Subcutaneous adipose tissue (tissue), 3 donors: ENCODE results near the gene HHIP.

GRCh38 chr4:144645532-144646435, at the start of gene HHIP:
Gene HHIP, plus strand, starts transcription at chr4:144646156.
- PRO-cap = bidirectional peak, plus-strand start at chr4:144646156, minus-strand start at chr4:144645968
- RAMPAGE, long total RNA, 3 experiments = no peak in any of the 3 experiments

- PRO-cap = no peak
- RAMPAGE, long total RNA, 3 experiments = no peak in any of the 3 experiments
Observed at GRCh38 chr4:145150293-145151061, 29.9 kb downstream of the OTUD4 start.

GRCh38 chr4:145152257-145152821, 28.1 kb downstream of the OTUD4 start:
- PRO-cap = no peak
- RAMPAGE, long total RNA, 3 experiments = no peak in any of the 3 experiments

GRCh38 chr4:145177791-145178229, 2.6 kb downstream of the OTUD4 start:
- PRO-cap = no peak
- RAMPAGE, long total RNA, 3 experiments = no peak in any of the 3 experiments

DNA sequence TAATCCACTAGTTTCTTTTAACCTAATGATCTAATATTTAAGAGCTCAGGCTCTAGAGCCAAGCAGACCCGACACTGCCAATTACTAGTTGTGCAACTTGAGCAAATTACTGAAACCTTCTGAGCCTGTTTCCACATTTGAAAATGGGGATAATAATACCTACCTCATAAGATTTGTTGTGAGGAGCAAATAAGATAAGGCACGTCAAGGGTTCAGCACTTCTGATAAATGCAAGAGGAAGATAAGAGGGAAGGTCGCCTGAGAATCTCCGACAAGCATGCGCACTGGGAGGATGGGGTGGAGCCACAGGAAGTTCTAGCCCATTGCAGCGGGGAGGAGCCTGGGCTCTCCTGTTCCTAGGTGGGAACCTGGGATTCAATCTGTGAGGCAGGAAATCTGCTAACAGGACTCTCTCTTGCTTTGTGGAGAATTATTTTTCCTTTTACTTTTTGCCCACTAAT, 141.4 kb upstream of the SMAD1 start:
- PRO-cap = no peak
- RAMPAGE, long total RNA, 3 experiments = no peak in any of the 3 experiments

DNA sequence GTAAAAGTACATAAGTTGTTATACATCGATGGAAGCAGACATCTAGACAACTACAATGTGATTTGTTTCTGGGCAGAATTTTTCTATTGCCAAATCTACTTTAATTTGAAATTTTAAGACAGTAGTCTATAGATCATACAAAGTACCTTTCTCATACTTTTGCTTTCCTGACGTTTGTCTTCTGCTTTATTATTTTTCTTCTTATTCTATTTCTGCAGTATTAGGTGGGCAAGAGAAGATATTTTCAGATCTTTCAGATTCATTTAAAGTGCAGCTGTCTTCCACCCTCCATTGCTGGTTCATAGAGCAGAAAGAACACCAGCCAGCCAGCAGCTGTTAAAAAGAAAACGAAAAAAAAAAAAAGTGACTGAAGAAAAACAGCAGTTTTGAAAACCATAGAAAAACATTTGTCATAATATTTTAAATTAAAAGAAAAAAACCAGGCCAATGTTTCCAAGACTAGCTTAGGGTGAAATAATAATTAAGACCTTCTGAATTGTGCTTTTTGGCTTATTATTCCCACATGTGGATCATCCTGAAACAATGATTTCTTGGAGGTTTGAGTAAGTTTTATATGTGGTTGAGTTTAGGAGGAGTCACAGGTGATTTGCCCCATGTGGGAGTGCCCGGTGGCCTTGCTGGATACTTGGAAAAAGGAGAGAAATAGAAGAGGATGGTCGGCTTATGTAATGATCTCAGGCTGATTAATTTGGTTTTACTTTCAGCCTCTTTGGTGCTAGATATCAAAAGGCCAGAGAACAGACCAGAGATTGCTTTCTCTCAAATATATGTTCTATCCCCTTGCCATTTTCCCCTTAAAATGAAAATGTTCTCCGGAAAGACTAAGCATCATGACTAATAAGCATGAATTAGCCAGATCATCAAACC, 43.0 kb downstream of the SMAD1 start:
- PRO-cap = no peak
- RAMPAGE, long total RNA, 3 experiments = no peak in any of the 3 experiments

GRCh38 chr4:145559964-145560489, 59.2 kb upstream of the MMAA start:
- PRO-cap = no peak
- RAMPAGE, long total RNA, 3 experiments = no peak in any of the 3 experiments

DNA sequence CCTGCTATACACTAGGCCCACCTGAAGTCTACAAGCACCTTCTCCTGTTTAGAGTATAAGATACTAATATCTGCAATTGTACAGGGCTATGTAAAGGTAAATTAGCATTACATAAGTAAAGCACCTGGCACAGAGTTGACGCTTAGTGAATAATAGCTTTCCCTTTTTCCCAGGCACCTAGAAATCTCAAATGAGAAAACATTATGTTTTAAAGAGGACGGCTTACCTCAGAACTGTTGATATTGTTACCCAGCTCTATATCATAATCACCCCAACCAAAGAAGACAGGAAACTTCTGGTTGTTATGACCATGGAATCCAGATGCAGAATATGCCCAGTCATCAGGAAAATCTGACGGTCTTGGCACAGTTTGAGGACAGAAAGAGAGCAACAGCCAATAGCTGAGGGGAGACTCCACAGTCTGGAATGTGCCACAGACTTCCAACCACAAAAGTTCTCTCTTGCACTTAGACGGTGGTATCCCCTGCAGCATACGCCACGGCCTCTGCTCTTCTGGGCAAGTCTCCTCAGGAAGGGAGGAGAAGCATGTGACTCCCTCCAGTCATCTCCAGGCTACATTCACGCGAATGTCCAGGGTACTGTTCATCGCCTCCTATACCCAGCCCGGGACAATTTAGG, 18.5 kb downstream of the ZNF827 start:
- PRO-cap = no peak
- RAMPAGE, long total RNA, 3 experiments = no peak in any of the 3 experiments

DNA sequence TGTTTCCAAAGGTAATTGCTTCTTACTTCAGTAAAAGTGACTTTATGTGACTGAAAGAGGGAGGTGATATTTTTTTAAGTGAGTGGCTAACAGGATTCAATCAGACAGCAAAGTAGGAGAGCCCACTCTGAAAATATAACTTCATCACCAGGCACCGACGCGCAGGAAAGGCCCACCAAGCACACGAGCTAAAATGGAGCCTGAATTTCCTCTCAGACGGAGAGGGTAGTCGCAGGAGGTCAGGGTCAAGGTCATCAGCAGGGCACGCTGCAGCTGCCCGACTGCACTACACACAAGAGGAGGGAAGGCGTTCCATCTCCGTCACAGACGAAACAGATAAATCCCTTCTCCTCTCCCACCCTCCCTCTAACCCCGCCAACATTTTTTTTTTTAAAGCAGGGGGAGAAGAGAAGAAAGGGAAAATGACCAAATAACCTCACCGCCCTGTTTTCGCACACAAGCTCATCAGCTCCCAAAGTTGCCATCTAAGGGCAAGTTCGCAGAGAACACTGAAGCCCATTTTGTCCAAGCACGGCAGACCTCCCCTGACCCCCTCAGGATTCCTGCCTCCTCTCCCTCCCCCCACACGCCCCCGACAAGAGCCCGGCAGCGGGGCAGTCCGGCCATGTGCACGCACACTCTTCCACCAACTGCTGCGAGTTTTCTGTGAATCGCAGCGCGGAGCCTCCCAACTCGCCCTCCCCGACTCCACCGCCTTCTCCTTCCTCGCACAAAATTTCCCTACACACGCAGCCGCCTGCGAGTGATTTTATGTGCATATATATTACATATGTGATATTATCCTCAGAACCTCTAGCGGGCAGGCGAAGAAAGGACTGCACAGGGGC, 2.8 kb downstream of the ZNF827 start:
- PRO-cap = bidirectional peak, plus-strand start outside the sequence, minus-strand start at position 655 of the sequence
- RAMPAGE, long total RNA, 3 experiments = no peak in any of the 3 experiments

DNA sequence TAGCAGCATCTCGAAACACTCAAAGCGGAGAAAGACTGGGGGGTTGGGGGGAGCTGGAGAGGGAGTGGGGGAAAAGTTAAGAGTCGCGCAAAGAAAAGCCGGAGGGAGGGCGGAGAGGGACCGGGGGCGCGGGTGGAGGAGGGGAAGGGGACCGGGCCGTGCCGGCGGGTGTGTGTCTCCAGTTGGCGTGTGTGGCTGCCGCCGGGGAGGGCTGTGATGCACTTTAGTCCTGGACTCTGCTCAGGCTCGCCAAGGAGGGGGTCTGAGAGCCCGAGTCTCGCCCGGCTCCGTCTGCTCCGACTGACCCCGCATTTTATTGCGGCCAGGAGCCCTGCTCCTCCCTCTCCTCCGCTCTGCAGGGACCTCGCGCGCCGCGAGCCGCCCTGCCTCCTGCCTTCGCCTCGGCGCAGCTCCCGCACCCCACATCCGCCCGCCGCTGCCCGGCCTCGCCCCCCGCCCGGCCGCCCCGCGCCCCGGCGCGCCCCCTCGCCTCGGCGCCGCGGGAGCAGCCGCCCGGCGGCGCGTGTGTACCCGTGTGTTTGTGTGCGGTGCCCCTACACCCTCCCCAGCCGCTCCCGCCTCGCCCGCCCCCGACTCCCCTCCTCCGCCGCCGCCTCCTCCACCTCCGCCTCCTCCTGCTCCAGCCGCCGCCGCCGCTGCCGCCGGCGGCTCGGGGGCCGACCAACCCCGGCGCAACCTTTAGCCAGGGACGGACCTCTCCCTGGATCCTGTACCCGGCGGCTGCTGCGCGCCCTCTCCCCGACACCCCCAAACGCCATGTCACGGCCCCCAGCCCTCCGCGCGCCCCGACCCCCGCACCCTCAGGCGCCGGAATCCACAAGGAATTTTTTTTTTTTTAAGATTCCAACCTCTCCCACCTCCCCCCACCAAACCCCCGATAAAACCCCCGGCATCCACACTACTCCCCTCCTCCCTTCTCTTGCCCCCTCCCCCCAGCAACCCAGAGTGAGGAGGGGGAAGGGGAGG, 1.2 kb downstream of the ZNF827 start:
- PRO-cap = bidirectional peak, plus-strand start at position 181 of the sequence, minus-strand start at position 191 of the sequence; bidirectional peak, plus-strand start at position 316 of the sequence, minus-strand start at position 302 of the sequence; bidirectional peak, plus-strand start at position 622 of the sequence, minus-strand start at position 529 of the sequence
- RAMPAGE, long total RNA, 3 experiments = no peak in any of the 3 experiments

- PRO-cap = no peak
- RAMPAGE, long total RNA, 3 experiments = no peak in any of the 3 experiments
Observed at GRCh38 chr4:146333155-146334096, 119.1 kb downstream of the REELD1 start.

DNA sequence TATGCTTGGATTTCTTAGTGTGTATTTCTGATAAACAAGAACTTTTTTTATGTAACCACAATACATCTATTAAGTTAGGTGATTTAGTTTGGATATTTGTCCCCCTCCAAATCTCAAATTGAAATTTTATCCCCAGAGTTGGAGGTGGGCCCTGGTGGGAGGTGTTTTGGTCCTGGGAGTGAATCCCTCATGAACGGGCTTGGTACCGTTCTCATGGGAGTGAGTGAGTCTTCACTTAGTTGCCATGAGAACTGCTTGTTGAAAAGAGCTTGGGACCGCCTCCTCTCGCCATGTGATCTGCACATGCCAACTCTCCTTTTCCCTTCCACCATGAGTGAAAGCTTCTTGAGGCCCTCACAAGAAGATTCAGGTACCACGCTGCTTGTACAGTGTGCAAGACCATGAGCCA, 201.3 kb upstream of the TTC29 start:
- PRO-cap = no peak
- RAMPAGE, long total RNA, 3 experiments = no peak in any of the 3 experiments

GRCh38 chr4:147362767-147363581, 117.9 kb upstream of the EDNRA start:
- PRO-cap = no peak
- RAMPAGE, long total RNA, 3 experiments = no peak in any of the 3 experiments

GRCh38 chr4:147492681-147493163, 11.8 kb downstream of the EDNRA start:
- PRO-cap = bidirectional peak, plus-strand start at chr4:147493080, minus-strand start at chr4:147492882
- RAMPAGE, long total RNA, 3 experiments = no peak in any of the 3 experiments

DNA sequence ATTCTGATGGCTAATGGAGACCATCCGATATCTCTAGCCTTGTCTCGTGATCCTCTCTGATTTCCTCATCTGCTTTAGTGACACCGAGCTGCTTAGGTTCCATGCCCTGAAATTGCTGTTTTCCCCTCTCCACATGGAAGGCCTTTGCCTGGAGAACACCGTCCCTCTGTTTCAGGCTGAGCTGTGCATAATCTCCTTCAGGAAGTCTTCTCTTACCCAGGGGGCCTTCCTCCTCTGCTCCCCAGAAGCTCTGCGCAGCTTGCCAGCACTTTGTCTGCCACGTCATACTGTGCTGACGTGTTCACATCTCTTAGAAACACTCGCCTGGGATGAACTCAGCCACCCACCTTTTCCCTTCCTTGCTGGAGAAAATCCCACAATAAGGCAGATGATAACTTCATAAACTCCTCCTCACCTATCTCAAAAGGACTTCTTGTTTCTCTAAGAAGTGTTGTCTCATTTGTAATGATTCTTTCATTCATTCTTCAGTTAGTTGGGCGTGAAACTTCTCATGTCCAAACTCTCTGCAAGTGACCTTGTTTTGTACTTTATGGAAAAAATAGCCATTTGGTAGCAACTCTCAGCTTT, 110.7 kb downstream of the ARHGAP10 start:
- PRO-cap = no peak
- RAMPAGE, long total RNA, 3 experiments = no peak in any of the 3 experiments

DNA sequence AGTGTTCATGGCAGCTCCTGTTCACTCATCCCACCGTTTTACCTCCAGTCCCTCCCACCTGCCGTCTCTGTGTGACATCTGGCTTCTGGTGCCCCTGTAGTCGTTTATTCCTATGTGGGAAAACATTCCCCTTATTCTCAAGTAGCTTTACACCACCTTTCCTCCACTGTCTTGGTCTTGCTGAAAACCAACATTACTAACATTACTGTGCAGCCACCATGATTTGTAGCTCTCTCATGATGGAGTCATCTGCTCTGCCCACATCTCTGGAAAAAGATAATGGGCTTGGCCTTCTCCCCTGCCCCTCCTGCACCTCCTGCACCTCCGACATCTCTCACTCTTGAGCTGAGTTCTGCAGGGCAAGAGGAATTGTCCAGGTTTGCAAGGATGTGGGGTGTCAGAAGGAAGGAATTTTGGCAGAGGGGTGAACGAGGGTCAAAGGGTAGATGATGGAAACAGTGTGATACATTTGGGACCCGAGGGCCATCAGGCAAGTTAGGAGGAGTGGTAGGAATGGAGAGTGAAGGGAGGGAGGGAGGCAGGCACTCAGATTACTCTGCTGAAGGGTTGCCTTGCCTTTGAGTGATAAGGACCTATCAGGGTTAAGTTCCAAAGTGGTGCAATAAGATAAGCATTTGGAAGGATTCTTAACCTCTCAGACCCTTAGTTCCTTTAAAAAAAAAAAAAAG, 190.0 kb downstream of the ARHGAP10 start:
- PRO-cap = no peak
- RAMPAGE, long total RNA, 3 experiments = start-site peak on the plus strand in 1 of 3 experiments, centred at position 193 of the sequence, 18 reads per replicate

GRCh38 chr4:147927388-147927898, 195.6 kb downstream of the ARHGAP10 start:
- PRO-cap = no peak
- RAMPAGE, long total RNA, 3 experiments = no peak in any of the 3 experiments

DNA sequence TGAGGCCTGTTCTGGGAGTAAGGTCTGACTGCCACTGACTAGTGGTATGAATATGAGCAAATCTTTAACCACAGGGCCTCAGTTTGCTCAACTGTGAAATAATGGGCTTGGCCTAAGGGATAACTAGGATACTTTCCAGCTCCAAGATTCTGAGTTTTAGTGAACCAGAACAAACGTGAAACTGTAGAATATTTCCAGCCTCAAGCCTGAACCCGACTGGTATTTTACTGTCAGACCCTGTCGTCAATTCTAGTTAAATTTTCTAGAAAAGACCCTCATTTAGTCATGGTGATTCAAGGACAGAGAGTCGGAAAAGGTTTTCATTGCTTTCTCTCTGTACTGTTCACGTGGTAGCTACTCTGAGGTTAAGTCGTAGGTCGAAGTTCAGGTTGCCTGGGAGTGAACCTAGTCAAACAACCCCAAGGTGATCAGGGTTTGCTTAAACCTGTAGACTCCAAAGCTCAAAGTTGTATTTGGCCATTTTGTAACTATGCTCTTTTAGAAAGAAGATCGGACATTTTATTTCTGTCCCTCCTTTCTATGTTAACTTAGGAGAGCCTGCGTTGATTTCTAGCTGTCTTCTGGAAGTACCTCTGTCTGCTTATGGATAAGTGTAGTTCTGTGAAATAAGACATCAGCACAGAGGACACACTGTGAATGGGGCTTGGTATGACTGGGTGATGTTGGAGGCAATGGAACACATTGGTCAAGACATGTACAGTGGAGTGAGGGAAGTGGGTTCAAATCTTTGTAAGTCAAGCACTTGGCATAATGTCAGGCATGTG, 283.6 kb downstream of the ARHGAP10 start:
- PRO-cap = no peak
- RAMPAGE, long total RNA, 3 experiments = no peak in any of the 3 experiments

- PRO-cap = no peak
- RAMPAGE, long total RNA, 3 experiments = no peak in any of the 3 experiments
Observed at GRCh38 chr4:148323160-148324178, 118.7 kb downstream of the NR3C2 start.

GRCh38 chr4:148412012-148412523, 30.1 kb downstream of the NR3C2 start:
- PRO-cap = no peak
- RAMPAGE, long total RNA, 3 experiments = no peak in any of the 3 experiments